Daoy (cell line): ENCODE data around the gene TPRKB.

- RAMPAGE, long total RNA: no peak
These were observed 2.0 kb downstream of the NAGK start for GRCh38 chr2:71070306-71071046.

- RAMPAGE, long total RNA: no peak
These were observed 49.7 kb upstream of the PAIP2B start for GRCh38 chr2:71276253-71277337.

DNA sequence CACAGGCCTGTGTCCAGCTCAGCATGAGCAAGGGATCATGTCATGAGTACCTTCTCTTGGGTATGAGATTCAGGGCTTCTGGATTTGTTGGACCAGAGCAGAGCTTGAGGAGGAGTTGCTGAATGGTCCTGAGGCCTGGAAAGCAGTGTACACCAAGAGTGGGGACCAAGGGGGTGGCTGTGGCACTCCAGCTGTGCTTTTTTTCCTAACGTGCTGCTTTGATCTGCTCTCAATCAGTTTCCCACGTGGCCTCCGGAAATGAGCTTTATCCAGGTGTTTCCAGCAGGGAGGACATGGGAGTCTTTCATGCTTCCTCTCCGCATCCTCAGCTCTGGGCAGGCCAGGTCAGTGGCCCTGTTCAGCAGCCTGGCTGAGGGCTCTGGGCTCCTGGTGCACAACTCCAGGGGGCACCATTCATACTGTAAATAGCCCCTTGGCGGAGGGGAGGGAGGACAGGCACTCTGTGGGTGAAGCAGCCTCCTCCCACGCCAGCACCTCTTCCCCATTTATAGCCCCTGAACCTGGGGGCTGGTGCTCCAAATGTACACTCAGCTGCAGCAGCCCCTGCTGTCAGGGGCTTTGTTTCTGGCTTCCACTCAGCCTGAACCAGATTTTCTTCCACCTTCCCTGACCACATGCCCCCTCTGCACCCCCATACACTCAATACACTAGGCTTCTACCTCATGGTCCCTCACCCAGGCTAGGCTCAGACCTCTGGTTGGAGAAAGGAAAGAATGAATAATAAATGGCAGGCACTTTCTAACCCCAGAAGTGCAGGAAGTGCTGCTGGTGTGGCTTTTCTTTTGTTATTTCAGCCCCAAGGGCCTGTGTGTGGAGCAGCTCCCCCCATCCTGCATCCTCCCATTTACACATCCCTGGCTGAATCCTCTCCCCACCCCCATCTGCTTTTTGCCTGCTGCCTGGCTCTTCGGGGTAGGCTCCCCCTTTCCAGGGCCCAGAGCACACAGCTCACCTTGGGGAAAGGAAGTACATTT lies 11.0 kb upstream of the DYSF start:
- RAMPAGE, long total RNA: no peak

DNA sequence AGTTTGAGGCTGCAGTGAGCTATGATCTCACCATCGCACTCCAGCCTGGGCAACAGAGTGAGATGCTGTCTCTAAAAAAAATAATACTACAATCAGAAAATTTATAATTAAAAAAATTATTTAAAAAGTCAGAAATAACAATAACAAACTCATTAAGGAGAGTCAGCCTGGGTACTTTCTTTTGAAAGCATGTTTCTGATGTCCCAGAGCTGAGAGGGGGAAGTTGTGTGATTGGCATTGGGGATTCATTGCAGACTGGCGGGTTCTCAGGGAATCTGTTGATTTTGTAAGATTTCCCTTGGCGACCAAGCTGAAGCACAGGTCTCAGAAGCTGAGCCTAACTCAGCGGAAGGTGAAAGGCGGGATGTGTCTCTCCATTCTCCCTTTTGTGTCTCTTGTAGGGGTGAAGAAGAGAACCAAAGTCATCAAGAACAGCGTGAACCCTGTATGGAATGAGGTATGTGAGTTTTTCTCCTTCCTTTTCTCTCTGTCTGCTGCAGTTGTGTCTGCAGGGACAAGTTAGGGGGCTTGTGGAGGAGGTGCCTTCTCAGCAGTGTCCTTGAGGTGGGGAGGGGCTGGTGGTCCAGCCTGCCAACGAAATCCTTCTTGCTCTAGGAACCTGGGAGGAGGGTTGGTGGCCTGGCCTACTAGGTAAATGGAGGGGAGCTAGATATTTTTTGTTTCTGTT lies 14.1 kb downstream of the DYSF start:
- RAMPAGE, long total RNA: no peak

DNA sequence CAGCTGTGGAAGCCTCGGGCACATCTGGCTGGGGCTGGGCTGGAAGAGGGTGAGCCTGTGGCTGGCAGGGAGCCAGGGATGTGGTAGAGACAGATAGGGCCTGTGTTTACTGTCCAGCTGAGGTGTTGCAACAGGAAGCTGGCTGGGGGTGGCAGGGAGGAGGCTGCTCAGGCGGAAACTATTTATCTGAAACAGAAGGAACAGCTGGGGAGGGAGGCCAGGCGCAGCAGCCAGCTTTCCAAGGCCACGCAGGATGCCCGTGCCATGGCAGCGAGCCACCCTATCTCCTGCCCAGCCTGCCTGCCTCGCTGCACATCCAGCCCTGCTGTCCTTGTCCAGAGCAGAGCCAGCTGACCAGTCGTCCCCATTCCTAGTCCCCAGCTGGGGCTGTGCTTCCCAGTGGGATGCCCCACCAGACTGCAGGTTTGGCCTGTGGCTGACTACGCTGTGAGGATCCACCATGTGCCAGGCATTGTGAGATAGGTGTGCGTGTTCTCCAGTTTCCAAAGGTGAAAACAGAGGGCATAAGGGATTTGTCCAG lies 264.6 kb downstream of the CYP26B1 start:
- RAMPAGE, long total RNA: no peak

DNA sequence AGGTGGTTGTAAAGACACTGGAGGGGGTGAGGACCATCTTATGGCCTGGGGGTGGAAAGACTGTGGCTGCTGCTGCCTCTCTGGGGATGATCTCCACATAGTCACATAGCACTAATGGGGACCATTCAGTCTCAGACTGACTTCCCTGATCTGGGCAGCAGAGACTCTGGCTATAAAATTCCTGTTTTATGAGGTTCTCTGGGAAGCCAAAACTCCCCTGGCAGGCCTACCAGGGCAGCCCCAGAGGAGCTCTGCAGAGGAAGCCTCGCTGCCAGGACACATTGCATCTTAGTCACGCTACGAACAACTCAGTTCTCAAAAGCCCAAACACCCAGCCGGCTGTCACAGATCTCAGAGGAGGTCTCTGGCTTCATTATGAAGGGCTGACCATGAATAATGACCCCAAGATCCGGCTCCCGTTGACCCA lies 212.5 kb downstream of the CYP26B1 start:
- RAMPAGE, long total RNA: no peak

DNA sequence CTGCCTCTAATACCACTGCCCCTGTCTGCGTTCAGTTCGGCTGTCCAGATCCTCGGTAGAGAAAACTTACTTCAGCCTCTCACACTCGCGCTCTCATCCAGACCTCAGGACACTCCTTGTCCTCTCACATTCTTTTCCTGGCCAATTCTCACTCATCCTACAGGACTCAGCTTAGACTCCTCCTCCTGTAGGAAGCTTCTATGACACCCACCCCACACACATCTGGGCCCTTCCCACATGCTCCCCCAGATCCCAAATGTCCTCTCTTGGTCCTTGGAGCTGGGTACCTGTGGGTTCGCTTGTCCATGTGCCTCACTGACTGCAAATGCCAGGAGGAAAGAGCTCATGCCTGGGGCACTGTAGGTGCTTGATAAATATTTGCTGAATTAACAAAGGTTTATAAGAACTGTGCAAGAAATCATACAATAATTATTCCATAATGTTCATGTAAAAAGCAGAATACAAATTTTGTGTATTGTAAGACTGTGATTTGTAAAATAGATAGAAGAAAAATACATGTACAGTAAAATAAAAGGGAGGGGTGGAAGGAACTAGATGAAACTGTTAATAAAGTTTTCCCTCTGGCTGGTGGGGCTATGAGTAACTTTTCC lies 182.7 kb downstream of the CYP26B1 start:
- RAMPAGE, long total RNA: no peak

DNA sequence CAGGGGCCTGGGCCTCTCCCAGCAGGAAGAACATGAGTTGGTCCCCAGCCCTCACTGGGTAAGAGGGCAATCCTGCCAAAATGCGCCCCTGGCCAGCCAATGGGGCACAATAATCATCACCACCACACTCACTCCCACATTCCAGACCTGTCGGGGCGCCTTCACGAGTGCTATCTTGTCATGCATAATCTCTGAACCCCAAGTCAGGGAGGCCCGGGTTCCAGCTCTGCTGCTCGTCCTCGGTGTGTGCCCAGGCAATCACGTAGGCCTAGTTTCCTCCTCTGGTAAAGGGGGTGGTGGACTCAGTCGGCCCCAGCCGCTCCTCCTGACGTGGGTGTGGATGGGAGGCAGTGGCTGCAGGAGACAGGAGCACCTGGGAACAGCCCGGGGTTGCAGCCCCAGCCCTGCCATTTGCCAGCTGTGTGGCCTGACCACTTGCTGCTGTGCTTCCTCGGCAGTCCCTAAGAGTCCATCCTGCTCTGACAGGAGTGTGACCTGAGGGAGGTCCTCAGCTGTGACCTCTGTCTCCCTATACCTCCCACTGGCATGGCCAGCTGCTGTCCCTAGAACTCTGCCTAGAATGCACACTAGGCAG lies 115.0 kb downstream of the CYP26B1 start:
- RAMPAGE, long total RNA: no peak

- RAMPAGE, long total RNA: no peak
These were observed 2.3 kb downstream of the CYP26B1 start for GRCh38 chr2:72145246-72145882.

DNA sequence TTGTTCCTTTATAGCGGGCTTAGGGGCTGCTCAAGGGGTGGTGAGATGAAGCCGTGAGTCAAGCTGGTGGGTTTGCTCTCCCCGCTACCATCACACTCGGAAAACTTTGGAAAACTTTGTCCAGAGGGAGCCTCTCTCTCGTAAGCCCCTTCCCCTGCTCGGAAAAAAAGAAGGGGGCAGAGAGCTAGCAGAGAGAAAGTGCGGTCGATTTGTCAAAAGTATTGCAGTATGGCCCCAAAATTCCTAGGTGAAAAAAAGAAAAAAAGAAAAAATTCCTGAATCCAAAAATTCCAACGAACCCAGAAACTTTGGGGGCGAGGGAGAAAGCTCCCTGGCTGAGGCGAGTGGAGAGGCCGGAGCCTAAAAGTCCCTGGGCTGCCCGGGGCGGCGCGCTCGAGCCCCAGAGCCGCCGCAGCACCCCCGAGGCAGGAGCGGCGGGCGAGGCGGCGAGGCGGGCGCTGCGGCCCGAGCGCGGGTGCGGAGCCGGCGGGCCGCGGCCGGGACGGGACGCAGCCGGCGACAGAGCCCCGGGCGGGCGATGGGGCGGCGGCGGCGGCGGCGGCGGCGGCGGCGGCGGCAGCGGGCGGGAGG lies 531 bp upstream of the CYP26B1 start:
- RAMPAGE, long total RNA: no peak

DNA sequence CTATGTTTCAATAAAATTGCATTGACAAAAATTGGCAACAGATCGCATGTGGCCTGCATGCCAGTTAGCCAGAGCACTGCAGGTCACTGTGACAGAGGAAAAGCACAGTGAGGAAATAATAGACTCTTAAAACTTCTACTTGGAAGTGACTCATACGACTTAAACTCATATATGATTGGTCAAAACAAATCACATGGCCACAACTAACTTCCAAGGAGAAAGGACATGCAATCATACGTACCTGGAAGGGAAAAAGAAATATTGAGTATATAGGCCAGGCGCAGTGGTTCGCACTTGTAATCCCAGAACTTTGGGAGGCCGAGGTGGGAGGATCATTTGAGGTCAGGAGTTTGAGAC lies 44.3 kb downstream of the EXOC6B start:
- RAMPAGE, long total RNA: no peak

DNA sequence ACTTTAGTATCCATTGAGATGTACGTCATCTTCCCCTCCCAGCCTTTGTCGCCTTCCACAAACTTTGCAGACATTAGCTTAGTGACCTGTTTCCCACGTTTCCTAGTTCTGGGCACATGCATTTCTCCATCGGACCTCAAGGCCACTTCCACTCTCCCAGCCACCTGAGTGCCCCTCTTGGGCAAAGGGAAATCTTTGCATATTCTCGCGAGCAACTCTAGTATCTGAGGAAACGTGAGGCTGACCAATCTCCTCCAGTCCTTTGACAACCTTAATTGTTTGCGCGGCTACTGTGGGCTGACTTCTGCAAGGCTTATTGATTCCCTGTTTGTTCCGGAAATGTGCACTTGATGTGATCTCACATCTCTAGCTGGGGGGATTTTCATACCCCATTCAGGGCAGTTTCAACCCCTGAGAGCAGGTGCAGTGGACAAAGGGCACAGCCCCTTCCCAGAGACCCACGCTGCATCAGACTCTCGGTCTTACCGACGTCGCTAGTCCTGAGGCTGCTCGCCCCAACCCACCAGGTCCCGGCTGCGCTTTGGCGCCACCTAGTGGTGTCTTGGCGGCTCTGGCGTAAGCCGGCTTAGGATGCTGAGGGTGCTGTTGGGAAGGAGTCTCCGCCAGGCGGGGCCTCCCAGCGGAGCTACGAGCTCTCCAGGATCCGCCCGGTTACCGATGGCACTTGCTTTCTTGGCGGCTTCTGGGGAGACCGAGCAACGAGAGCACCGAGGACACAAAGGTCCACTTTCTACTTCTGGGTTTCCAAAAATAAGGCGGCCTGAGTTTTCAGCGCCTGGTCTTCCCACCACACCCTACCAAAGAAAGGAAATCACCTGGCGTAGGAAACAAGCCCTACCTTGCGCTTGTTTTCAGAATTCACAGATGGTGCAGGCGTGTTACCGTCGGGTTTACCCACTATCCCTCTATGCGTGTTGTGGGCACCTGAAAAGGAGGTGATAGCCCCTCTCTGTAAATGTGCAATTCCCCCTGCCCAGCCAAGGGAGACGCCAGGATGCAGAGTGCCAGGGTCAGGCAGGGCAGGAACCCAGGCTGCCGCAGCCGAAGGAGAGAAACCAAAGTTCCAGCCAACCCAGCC lies 24.7 kb upstream of the SPR start:
- RAMPAGE, long total RNA: no peak

DNA sequence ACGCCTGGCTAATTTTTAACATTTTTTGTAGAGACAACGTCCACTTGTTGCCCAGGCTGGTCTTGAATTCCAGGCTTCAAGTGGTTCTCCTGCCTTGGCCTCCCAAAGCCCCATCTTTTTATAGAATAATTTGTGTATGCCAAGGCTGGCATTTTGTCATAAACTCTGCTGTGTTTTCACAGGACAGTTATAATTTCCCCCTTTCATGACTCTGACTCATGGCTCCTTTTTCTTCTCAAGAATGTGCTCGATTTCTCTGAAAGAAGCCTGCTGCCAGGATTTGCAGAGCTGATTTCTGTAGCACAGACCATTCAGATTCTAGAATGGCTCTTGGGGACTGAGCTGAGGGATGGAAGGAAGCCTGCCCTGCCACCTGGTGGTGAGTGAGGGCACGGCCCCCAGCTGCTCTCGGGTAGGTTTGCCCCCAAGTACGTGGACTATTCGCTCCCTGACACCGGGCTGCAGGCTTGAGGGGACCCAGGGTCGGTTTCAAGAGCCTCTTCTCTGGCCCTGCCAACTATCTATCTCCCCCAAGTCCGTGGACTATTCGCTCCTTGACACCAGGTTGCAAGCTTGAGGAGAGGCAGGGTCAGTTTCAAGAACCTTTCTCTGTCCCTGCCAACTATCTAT lies 1.6 kb upstream of the SMYD5 start:
- RAMPAGE, long total RNA: no peak

GRCh38 chr2:73233902-73234094 lies 310 bp upstream of the CCT7 start:
- RAMPAGE, long total RNA: no peak

GRCh38 chr2:73736586-73737798 lies at the start of gene TPRKB:
Gene TPRKB (minus strand): TSS chr2:73737345.
- RAMPAGE, long total RNA: start-site peak on the minus strand at chr2:73737312-73737365, 1,283 and 88 reads in 2 replicates

GRCh38 chr2:73746617-73747080 lies 9.5 kb upstream of the TPRKB start:
- RAMPAGE, long total RNA: no peak

- RAMPAGE, long total RNA: no peak
These were observed 9.3 kb downstream of the STAMBP start for GRCh38 chr2:73837901-73838658.

DNA sequence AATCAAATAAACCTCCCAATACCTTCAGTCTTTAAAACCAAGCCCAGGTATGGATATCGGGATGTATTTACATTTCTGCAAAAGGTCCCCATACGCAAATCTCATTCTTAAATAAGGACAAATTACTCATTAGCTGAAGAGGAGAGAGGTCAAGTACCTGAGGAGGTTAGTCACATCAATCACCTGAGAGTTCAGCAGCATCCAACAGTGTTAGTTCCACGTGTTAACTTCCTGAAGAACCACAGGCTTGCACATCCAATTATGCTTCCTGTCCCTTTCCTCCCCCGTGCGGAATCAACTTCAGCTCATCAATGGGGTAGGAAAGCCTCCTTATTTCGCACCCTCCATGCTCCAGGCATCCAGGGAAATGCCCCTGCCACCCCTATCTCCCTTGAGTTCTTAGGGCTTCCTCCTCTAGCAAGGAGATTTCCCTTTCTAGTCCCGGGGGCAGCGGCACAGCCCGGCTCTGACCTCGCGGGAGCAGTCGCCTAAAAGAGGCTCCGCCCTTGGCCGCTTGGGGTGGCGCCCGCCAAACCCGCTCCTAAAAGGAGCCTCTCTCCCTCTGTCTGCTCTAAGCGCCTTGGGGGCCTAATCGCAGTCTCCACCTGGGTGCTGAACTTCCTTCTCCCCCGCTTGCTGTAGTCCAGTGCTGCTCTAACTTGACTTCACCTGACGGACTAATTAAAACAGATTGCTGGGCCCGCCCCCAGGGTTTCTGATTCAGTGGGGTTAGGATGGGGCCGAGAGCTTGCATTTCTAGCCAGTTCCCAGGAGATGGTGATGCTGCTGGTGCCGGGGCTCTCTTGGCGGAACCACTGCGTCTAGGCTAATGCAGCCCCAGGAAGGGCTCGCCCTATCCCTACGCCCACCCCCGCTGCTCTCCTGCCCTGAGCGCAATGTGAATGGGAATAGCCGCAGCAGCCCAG lies 3.5 kb upstream of the TET3 start:
- RAMPAGE, long total RNA: start-site peak on the minus strand centred at position 458 of the sequence, 30 bp wide, 19 and 8 reads in 2 replicates

- RAMPAGE, long total RNA: no peak
These were observed 19.2 kb downstream of the TET3 start for GRCh38 chr2:74003906-74004391.

DNA sequence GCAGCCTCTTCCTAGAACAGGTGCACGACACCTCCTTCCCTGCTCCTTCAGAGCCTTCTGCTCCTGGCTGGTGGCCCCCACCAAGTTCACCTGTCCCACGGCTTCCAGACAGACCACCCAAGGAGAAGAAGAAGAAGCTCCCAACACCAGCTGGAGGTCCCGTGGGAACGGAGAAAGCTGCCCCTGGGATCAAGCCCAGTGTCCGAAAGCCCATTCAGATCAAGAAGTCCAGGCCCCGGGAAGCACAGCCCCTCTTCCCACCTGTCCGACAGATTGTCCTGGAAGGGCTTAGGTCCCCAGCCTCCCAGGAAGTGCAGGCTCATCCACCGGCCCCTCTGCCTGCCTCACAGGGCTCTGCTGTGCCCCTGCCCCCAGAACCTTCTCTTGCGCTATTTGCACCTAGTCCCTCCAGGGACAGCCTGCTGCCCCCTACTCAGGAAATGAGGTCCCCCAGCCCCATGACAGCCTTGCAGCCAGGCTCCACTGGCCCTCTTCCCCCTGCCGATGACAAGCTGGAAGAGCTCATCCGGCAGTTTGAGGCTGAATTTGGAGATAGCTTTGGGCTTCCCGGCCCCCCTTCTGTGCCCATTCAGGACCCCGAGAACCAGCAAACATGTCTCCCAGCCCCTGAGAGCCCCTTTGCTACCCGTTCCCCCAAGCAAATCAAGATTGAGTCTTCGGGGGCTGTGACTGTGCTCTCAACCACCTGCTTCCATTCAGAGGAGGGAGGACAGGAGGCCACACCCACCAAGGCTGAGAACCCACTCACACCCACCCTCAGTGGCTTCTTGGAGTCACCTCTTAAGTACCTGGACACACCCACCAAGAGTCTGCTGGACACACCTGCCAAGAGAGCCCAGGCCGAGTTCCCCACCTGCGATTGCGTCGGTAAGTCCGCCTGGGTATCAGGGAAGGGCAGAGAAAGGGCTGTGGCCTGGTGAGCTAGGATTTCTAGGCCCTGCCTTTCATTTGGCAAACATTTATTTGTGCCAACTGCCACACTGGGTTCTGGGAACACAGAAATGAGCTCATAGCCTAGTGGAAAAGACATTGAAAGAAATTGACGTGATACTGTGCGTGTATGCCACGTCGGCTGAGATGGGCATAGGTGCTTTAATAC lies 63.2 kb downstream of the TET3 start:
- RAMPAGE, long total RNA: no peak